Ishikawa (cell line): ENCODE measurements around a stretch of chr18.

- RRBS: 2% methylated on average over 5 of the region's 19 CpGs
These were observed 561 bp upstream of the ROCK1 start for GRCh38 chr18:21112179-21112569.

DNA sequence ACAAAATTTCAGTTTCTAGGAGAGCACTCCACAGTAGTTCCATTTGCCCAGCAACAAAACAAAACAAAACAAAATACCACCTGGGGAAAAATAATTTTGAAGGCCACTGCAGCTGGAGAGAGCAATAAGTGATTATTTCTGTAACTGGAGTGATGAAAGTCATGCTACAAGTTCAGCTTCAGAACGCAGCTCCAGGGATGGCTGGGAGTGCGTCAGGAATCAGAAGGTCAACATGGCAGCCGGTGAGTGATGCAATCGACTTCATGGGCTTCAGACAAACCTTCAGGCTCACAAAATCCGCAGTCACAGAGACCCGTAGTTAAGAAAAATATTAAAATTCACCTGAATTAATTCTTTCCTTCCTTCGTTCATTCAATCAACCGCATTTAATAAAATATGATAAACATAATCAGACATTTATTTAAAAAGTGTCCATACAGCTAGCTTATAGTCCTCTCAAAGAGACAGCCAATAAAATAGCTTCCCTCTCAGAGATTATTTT is 40.9 kb downstream of the ABHD3 start:
- RRBS: no CpG with 5 or more reads among the region's 8 CpGs

- RRBS: no CpG with 5 or more reads among the region's 9 CpGs
These were observed 25.0 kb downstream of the MIB1 start for GRCh38 chr18:21765406-21766153.

- RRBS: no CpG with 5 or more reads among the region's 1 CpG
These were observed 59.2 kb downstream of the MIB1 start for GRCh38 chr18:21799614-21800396.

GRCh38 chr18:22020242-22020603 is 149.2 kb upstream of the GATA6 start:
- RRBS: no CpG with 5 or more reads among the region's 7 CpGs

DNA sequence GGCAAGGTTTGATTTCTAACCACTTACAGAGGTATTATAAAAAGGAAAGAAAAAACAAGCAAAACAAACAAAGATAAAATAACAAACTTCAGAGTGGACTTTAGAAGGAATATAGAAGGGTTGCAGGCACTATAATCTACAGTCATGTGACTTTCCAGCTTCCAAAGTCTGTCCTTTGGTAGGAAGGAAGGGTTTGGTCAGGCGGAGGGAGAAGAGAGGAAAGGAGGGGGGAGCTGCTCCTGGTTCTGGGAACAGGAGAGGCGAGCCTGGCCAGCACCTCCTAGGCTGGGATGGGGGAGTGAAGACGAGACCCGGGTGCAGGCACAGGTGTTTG is 53.9 kb upstream of the GATA6 start:
- RRBS: no CpG with 5 or more reads among the region's 4 CpGs

DNA sequence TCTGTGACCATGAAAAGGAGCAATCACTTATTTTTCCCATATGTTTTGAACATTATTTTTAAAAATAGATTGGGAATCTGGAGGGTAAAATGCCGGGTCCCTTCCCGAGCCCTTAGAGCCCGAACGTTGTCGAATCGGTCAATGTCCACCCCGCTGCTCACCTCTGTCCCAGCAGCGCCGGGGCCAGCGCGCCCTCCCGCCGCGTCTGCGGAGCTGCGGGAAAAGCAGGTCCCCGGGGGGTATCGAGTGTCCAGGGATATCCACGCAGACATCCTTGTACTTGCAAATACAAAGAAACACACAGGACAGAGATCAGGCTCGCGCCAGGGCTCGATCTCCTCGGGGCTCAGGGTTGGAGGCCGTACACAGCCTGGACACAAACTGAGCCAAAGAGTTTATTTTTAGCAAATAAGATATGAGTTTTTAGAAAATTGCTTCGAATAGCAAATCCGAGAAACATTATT is 2.3 kb upstream of the GATA6 start:
- RRBS: 5% methylated on average over 15 of the region's 26 CpGs

DNA sequence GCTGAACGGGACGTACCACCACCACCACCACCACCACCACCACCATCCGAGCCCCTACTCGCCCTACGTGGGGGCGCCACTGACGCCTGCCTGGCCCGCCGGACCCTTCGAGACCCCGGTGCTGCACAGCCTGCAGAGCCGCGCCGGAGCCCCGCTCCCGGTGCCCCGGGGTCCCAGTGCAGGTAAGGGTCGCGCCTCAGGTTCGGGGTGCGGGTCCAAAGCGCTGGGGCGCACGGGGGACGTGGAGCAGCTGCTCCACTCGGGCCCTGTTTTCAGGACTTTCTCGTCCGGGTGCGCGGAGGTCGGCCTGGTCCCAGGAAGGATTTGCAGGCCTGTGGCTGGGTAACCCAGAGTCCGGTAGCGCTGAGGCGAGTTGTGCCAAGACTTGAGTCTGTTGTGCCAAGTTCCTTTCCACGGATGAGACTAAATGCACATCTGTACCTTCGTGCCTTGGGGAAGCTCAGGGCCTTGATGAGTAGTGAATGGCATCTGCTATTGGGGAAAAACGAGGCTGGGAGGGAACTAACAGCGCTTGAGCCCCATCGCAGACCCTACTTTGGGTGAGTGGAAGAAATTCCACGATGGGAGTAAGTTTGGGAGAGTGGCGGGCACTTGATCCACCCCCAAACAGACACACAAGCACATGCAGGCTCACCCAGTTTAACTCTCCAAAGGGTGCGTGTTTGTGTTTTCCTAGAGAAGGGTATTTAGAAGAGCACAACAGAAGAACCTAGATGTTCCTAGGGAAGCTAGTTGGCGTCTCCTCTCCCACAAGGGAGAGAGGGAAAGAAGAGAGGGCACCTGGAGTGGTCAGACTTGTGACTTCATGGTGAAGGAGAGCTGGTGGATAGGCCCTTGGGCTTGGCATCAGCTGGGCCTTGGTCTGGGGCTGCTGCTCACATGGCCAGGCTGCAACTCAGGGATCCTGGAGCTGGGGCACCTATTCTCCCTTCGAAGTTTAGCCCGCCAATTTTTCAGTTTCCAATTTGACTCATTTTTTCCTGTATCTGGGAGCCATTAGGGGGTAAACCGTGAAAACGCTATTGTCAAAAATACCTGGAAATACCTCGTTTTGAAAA is 3.0 kb downstream of the GATA6 start:
- RRBS: 96% methylated on average over 10 of the region's 48 CpGs

- RRBS: no CpG with 5 or more reads among the region's 18 CpGs
These were observed 81.4 kb downstream of the GATA6 start for GRCh38 chr18:22250544-22251365.

GRCh38 chr18:22267238-22268215 is 98.1 kb downstream of the GATA6 start:
- RRBS: no CpG with 5 or more reads among the region's 14 CpGs

- RRBS: no CpG with 5 or more reads among the region's 21 CpGs
These were observed 69.9 kb downstream of the CTAGE1 start for GRCh38 chr18:22347670-22348438.

DNA sequence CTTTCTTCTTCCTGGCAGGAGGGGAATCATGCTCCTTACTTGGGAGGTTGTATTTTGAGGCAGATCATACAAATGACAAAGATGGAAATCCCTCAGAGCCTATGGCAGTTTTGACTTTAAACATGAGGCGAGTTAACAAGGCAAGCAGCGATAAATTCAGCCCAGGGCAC is 68.4 kb downstream of the CTAGE1 start:
- RRBS: no CpG with 5 or more reads among the region's 2 CpGs

GRCh38 chr18:22422828-22423604 is 5.3 kb upstream of the CTAGE1 start:
- RRBS: no CpG with 5 or more reads among the region's 10 CpGs

DNA sequence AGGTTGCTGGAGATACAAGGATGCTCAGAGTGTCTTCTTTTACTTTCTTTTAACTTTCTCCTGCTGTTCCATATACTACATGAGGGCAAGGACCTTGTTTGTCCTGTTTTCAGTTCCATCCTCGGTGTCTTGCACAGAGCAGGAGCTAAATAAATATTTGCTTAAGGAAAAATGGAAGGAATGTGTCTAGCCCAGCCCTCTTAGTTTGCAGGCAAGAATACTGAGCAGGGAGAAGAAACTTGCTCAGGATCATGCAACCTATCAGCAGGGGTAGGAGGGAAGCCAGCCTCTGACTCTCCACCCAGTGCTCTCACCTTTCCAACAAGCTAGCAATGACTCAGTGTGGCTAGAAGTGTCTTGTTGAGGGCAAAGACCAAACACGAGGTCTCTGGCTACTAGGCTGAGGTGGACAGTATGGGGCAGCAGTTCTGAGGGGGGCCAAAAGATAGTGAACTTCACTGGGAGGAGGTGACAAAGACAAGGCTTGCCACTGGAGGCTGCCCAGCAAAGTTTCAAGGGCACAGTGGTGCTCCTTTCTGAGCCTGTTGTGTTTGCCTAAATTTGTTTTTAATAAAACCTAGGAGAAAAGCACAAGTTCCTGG is 48.9 kb upstream of the CTAGE1 start:
- RRBS: no CpG with 5 or more reads among the region's 2 CpGs

DNA sequence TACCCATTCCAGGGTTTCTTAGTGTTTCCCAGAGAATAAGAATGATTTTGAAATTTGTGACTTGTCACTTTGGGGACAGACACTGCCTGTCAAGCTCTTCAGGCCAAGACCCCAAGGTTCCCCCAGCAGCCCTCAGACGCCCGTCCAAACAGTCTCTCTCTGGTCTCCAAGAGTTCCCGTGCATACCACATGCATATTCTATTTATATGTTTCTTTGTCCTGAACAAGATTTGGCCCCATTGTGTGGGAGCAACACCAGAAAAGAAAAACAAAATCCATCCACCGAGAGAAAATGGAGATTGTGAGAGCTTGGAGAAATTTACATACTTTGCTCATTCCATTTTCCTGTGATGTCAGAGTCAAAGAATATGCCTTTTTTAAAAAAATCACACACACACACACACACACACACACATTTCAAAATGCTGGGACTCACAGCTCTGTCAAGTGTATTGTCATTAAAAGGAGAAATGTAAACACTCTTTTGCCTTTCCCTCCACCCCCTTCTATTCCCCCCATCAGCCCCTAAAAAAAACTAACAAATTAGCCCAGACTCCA is 52.3 kb upstream of the CTAGE1 start:
- RRBS: no CpG with 5 or more reads among the region's 4 CpGs

DNA sequence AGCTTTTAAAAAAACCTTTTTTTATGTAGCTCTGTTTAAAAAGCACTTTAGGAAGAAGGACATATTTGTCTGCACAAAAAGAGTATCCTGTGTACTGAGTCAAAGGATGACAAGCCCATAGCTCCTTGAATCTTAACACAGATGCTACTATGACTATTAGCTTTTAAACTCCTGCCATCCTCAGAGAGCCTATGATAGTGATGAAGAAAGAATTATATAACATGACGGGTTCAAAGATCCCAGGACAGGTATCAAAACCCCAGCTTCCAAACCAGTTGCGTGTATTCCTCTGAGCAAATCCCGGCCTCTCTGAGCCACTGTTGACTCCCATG is 74.4 kb upstream of the CTAGE1 start:
- RRBS: no CpG with 5 or more reads among the region's 3 CpGs

DNA sequence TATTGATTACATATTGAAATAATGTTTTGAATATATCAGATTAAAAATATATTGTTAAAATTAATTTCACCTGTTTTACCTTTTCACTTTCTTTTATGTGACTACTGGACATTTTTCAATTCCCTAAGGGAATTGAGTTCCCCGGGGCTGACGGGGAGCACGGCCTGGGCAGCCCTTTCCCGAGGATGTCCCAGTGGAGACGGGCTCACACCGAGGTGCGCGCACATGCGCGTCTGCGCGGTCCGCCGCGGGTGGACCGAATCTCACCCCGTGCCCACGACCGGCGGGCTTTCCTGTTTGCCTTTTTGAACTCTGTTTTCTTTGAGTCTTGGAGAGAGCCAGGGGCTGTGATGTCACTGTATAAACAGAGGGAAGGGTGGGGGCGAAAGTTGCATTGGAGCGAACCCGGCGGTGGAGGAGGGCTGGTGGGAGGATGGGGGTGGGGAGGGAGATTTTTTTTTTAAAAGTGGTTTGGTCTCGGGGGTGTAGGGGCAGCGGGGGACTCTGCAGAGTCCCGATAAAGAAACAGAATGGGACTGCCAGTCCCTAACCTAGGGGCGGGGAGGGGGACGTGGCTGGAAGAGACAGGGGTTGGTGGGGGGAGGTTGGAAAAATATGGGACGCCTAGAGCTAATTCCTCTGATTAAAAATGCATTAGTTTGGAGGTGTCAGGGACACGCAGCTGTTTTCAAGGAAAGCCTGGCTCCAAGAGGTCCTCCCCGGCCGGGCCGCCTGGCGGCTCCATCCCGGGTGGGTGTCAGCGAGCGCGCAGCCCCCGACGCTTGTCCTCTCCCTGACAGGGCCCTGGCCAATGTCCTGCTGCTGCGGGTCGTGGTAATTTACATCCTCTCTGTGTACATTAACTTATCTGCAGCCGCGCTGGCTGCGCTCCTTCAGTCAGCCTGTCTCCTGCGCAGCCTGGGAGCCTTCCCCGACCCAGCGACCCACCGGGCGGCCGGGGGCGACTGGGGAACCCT is 141.4 kb upstream of the CTAGE1 start:
- RRBS: 57% methylated on average over 5 of the region's 53 CpGs

DNA sequence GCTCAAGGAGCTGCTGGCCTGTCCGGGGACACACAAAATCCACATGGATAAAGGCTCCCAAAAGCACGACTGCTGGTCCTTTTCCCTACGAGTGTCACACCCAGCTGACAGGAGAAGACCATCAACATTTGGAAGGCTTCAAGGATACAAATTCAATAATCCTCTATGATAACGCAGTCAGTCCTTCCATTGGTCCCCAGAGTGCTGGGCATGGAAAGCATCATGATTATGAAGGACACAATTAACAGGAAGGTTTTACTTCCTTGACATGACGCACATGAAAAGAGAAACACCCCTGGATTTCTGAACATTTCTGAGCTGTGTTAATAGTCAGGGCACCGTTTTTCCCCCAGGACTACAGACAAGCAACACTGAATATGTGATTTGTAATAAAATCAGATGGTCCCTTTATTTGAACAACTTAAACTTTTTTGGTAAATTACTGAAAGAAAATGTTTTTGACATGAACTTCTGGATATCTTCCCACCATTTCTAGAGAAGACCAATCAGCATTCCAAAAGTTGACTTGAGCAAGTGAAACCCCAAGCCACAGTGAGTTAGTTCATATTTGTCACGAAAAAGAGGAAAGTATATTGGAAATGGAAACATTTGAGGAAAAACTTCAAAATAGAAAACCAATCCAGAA is 67.3 kb downstream of the TMEM241 start:
- RRBS: no CpG with 5 or more reads among the region's 7 CpGs

GRCh38 chr18:23576267-23577387 is 9.7 kb downstream of the NPC1 start:
- RRBS: no CpG with 5 or more reads among the region's 34 CpGs

GRCh38 chr18:23932626-23933017 is 81.9 kb upstream of the TTC39C start:
- RRBS: no CpG with 5 or more reads among the region's 2 CpGs